Thoracic aorta (tissue), 1 donor: ENCODE results near the gene KCTD10.

GRCh38 chr12:108685300-108686318 is 45.7 kb downstream of the CORO1C start:
- RAMPAGE, long total RNA: no peak

GRCh38 chr12:108692418-108692802 is 38.9 kb downstream of the CORO1C start:
- RAMPAGE, long total RNA: no peak

- RAMPAGE, long total RNA: no peak
Observed at GRCh38 chr12:108768492-108769327, 37.4 kb upstream of the CORO1C start.

GRCh38 chr12:108772197-108772480 is 40.8 kb upstream of the CORO1C start:
- RAMPAGE, long total RNA: no peak

DNA sequence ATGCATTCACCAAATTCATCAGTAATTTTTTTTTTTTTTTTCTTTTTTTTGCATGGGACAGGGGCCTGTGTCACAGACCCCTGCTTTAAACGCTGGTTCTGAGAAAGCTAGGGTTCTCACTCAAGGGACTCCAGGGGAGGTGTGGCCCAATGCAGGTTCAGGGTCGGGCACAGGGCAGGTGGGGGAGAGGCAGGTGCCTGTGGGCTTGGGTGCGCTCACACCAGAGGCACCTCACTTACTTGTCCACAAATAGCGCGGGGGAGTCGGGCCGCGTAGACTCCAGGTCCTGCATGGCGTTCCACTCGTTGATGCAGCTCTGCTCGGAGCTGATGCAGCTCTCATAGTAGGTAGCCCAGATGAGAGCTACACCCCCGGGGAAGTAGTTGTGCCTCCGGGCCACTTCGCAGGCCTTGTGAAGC is 50.0 kb downstream of the SSH1 start:
- RAMPAGE, long total RNA: no peak

GRCh38 chr12:108825985-108826837 is 31.2 kb downstream of the SSH1 start:
- RAMPAGE, long total RNA: no peak

DNA sequence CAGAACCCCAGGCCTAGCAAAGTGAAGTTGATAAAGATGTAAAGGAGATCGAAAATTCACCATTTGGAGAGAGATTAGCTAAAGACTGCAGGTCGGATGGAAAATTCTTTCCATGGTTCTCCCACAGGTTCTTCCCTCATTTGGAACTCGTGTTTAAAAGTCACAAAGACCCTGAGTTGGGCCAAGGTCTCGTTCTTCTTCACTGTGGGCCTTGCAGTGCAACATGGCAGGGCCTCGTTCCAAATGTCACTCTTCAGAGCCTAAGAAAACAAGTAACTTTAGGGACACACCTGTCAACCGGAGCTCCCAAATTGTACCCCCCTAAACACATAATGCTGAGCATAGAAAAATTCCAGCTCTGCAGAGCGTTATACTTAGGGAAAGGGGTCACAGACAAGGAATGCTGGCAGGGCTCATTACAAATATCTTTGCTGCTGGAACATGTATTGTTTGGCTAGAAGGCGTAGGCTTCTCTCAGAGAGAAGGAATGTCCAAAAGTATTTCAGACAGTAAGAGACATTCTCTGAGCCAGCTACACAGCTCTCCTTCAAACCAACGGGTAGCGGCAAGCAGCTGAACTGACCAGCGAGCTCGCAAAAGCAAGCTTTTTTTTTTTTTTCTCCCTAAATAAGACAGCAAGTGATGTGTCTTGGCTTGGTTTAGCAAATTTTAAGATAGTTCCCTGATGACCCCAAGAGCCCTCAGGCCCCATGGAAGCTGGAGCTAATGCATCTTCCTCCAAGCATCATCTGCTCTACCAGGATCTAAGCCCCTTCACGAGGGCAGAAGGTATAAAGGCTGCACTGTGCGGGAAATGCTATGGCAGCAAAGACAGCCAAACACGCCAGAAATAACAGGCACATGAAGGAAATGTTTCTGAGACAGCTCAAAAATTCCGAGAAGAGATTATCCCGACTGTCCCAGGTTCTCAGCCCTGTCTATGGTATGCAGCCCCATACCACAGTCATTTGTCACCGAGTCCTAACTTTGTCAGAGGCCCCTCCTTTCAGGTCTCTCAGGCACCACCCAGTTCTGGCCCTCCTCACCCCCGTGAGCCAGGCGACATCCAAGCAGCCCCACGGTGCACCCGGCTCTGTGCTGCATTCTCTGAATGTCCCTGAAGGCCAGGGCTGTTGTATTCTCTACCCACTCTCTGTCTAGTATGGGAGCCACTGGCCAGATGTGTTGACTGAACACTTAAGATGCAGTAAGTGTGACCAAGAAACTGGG is 24.4 kb downstream of the SSH1 start:
- RAMPAGE, long total RNA: no peak

DNA sequence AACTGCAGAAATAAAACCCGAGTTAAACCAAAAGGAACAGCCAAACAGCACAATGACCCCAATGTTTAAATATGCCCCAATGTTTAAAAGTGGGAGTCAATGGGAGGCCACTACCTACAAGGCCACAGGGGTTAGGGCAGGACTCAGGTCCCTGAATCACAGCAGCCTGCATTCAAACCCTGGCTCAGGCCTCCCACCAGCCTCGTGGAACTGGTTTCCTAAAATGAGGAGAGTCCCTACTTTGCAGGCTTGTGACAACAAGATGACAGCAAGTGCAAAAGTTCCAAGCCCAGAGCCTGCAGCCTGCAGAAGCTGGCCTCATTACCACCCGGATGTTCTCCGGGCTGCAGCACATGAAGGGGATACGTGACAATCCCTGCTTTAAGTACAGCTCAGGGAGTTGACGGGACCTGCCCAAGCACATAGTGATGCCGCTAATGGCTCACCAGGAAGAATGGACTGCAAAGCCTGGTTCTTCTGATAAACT is 15.1 kb downstream of the SSH1 start:
- RAMPAGE, long total RNA: no peak

DNA sequence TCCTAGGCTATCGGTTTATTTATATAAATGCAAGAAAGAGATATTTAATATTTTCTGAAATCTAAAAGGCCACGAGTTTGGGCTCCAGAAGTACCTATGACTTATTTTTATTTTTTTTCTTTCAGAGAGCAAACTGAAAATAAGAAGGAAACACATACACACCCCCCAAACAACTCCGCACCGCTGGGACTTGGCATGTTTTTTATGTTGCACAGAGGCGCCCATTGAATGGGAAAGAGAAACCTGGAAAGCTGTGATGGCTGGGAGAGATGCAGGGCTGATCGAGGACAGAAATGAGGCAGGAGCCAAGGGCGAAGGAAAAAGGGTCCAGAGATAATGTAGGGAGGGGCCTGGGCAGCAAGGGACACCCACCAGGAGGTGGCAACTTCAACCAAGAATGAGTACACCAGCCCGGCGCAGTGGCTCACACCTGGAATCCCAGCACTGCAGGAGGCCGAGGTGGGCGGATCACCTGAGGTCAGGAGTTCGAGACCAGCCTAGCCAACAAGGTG is 4.1 kb downstream of the SSH1 start:
- RAMPAGE, long total RNA: no peak

GRCh38 chr12:109134082-109134621 is 17.8 kb downstream of the ACACB start:
- RAMPAGE, long total RNA: no peak

DNA sequence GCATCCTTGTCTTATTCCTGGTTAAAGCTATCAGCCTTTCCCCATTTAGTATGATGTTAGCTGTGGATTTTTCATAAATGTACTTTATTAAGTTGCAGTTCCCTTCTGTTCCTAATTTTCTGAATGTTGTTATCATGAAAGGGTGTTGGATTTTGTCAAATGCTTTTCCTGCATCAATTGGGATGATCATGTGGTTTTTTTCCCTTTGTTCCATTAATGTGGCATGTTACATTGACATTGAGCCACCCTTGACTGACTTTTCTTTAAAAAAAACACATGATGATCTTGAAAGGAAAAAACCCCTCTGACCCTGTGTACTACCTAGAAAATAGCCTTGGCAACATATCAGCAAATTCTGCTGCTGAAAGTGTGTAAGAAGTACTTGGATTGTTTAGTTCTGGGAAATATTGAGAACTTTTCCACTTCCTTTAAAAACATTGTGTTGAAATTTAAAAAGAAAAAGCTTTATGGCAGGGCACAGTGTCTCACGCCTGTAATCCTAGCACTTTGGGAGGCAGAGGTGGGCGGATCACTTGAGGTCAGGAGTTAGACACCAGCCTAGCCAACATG is 20.6 kb downstream of the ACACB start:
- RAMPAGE, long total RNA: no peak

GRCh38 chr12:109388969-109389632 is 41.4 kb downstream of the MYO1H start:
- RAMPAGE, long total RNA: no peak

GRCh38 chr12:109476409-109477544 is at the start of gene KCTD10:
KCTD10 (minus strand) TSS chr12:109477300.
- RAMPAGE, long total RNA: start-site peak on the minus strand at chr12:109477288-109477321, 354 reads

DNA sequence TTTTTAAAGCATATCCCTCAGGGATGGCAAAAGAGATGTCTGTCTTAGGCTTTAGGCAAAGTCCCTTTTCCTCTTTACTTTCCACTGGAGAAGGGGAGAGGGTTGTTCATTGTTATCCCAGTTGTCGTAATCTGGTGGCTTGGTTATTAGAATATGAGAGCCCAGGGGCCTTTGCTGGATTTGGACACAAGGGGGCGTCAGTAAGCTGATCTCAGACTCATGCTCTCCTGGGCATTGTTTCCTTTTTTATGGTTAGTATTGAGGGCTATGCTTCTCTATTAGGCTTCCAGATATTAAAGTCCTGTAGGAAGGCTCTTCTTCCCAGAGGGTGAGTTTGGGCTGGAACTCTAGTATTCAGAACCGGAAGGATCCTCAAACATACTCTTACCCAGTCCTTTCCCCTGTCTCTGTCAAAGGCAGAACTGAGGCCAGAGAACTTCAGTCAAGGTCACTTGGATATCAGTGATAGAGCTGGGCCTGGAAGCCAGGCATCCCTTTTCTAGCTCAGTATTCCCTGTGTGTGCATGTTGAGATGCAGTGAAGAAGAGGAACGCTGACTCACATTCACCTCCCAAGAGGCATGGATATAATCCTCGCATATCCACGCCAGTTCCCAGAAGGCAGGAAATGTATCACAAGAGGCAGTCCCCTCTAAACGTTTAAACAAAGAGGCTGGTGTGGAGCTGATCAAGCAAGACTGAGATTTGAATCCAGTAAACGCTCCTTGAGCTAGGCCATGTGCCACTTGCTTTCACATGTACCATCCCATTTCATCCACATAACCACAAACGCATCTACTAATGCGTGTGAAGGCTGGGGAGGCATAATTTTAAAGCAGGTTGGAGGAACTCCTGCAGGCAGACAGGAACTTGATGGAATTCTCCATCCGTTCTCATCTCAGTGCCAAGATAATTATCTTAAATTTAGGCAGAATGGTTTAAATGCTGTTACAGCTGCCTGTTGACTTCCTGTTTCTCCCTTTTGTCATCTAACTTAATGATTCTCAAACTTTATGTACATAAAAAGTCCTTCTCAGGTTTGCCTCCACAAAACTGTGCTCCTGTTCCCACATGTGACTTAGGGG is 41.7 kb downstream of the UBE3B start:
- RAMPAGE, long total RNA: no peak

DNA sequence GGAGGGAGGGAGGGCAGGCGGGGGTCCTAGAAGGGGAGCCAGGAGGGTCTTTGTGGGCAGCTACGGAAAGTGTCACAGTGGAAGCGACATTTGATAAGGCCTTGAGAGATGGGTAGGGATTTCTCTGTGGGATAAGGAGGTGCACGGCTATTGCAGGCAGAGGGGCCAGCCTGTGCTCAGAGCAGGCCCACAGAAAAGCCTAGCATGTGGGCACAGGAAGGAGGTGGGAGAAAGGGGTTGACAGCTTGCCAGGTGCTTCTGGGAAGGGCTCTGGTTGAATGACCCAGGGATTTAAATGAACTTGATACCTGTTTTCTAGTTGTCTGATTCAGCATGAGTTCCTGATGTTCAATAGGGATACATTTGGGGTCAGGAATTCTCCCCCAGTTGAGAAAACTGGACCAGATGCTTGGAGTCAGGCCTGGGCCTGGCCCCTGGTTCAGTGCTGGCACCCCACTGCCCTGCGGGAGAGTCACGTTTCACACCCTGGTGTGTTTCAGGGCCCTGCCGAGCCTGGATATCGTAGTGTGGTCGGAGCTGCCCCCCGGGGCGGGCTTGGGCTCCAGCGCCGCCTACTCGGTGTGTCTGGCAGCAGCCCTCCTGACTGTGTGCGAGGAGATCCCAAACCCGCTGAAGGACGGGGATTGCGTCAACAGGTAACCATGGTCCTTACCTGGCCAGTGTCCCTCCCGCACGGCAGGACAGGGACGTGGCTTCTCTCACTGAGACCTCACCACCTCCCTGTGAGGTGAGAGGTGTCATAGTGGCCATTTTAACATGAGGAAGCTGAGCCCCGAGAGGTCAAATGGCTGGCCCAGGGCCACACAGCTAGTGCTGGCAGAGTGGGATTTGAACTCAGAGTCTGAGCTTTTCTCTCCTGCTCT is 7.5 kb downstream of the MVK start:
- RAMPAGE, long total RNA: no peak

DNA sequence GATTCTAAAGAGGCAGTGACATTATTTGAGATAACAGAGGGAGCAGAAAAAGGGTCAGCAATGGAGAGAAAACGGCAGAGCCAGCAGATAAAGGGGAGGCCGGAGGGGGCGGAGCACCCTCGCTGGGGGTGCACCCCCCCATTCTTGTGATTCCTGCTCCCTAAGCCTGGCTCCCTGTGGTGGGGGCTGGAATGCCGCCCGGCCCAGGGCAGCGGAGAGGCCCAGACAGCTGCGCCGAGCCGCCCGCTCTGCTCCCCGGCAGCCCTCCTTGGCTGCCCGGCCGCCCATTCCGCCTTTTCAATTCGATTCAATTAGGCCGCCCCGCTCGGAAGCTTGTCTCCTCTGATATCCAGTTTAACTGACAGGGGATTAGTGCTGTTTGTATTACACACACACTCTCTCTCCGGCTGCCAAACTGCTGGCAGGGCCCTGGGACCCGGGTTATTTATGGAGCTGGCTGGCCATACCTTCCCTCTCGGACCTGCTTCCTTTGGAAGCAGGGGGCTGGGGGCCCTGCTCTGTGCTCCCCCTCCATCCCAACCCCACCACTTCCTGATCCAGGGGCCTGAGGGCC is 33.0 kb downstream of the MVK start:
- RAMPAGE, long total RNA: no peak

DNA sequence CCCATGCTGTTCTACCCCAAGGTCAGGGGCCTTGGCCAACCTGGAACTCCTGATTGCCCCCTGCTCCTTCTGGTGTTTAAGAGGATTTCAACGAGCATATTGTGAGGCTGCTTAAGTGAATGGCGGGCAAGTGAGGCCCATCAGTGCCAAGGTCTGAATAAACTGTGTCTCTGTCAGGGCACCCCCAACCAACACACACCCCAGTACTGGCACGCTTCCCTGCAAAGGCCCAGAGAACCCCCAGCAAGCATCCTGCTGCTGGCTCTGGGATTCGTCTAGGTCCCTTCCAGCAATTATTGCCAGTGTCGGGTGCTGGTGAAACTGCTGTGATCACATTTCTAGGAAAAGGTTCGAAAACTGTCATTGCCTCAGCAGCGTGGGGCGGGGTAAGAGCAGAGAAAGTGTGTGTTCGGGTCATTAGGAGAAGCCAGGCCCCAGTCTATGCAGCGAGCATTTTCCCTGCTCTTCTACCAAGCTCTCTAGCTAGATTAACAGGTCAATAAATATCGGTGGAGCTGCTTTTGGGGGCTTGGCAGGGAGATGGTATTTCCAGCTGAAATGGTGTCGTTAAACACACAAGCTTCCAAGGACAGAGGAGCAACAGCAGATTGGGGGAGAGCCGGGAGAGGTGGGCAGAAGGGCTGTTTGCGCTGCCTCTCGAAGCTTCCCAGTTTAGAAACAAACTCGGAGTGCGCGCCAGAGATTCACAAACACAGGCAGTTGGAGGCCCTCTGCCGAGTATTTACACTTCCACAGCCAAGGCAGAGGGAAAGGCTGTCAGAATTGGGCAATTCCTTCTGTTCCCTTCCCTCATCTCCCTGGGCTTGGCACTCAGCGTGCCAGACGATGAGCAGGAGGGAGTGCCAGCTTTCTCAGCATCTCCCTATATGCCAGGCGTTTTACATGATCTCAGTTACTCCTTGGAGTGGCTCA is 2.6 kb downstream of the FAM222A start:
- RAMPAGE, long total RNA: no peak

- RAMPAGE, long total RNA: no peak
Observed at GRCh38 chr12:109744346-109744761, 30.7 kb downstream of the FAM222A start.

GRCh38 chr12:109777453-109777969 is 55.7 kb downstream of the TRPV4 start:
- RAMPAGE, long total RNA: no peak

DNA sequence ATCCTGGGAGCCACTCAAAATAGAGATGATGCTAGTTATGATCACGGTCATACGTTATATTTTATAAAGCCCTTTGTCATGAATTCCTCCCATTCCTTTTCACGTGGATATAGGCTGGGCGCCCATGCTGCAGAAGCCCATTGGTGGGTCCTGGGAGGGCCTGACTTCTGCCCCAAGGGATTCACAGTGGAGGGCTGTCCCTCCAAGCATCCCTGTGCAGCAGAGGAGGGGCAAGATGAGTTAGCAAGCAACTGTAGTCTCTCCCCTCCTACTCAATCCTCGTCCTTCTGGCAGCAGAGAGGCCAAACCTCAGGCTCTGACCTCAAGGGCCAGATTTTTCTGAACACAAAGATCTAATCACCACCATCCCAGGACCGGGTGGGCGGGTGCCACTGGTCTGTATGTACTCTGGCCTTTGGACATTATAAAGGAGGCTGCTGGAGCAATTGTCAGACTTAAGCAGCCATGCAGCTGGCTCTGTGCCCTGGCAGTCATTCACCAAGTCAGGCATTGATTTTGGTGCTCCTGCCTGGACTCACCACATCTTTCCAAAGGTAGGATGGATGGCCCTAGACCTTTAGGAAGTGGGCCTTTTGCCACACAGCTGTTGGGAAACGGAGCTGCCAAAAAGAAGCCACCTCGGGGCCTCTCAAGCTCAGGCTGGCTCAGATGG is 8.5 kb downstream of the GLTP start:
- RAMPAGE, long total RNA: no peak